PC-3 (cell line): ENCODE data around the genes TAFA2 and XPOT.

DNA sequence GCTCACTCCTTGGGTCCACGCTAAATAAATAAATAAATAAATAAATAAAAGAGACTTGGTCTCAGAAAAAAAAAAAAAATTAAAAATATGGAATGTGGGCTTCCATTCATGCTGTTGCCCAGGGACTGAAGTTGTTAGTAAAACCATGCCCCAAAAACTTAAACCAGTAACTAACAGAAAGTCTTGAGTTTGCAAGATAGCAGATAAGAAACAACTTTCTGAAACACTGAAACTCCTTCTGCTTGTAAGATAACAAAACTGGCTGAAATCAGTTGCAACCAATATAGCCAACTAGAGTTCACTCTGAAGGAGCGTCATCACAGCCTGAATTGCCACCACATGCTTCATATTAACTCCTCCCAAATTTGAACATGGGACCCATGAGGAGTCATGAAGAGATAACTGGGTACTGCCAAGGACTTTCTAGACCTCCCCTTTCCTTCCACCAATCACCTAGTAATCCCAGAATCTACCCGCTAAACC, 53.7 kb downstream of the R3HDM2 start:
- RAMPAGE, long total RNA = no peak

GRCh38 chr12:57478923-57479494, 657 bp downstream of the ARHGAP9 start:
- RAMPAGE, long total RNA = no peak

DNA sequence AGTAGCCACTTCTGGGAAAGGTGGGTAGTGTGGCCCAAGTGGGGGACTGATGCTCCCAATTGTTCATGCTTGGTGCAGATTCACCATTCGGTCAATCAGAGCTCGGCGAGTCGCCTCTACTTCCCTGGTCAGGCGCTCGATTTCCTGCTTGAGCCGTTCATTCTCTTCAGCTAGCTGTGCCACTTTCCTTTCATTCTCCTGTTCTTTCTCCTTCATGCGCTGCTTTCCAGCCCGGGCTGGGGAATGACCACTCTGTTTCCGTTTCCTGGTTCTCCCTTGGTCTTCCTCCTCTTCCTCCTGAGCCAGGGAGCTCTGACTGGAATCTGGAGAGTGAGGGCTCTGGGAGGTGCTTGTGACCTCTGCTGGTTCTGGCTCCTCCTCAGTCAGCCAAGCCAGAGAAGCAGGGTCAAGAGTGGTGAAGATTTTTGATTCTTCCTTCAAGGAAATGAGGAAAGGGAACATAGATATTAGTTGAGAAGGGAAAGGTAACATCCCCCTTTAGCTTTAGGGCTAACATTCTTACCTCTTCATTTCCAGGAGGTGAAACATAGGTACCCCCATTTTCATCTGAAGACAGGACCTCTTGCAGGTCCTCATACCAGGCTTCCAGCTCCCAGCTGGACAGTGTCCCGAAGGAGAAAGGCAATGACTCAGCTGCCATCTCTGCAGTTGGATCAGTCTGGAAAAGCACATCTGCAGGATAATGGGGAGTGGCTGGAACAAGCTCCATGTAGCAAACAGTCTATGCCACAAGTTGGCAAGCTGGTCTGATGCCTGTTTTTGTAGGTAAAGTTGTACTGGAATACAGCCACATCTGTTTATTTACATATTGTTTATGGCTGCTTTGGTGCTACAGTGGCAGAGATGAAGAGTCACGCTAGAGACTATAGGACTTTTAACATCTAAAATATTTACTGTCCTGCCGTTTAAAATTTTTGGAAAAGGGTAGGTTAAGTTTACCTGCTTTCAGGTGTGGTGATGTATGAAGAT, 3.3 kb downstream of the DDIT3 start:
- RAMPAGE, long total RNA = no peak

DNA sequence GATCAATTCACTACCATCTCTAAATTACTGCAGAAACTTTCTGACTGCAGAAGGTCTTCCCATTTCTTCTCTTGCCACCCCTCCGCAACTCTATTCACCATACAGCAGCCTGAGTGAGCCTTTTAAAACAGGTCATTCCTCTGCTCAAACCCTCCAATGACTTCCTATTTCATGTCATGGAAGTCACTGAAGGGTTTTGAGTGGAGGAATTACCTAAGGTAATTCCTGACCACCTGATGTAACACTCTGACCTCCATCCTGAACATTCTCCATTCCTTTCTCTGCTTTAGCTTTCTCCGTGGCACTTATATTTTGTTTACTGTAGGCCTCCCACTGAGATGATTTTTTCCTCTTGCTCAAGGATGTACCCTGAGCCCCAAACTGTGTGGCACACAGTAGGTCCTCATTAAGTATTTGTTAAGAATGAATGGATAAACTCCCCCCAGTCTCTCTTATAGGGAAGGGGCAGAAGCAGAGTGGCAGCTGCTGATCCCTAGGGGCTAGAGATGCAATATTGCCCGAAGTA, 1.2 kb downstream of the DDIT3 start:
- RAMPAGE, long total RNA = no peak

- RAMPAGE, long total RNA = no peak
These were observed 451 bp downstream of the DDIT3 start for GRCh38 chr12:57519770-57520355.

- RAMPAGE, long total RNA = no peak
These were observed 766 bp upstream of the DTX3 start for GRCh38 chr12:57603807-57604309.

- RAMPAGE, long total RNA = no peak
These were observed 526 bp upstream of the CTDSP2 start for GRCh38 chr12:57847103-57847407.

DNA sequence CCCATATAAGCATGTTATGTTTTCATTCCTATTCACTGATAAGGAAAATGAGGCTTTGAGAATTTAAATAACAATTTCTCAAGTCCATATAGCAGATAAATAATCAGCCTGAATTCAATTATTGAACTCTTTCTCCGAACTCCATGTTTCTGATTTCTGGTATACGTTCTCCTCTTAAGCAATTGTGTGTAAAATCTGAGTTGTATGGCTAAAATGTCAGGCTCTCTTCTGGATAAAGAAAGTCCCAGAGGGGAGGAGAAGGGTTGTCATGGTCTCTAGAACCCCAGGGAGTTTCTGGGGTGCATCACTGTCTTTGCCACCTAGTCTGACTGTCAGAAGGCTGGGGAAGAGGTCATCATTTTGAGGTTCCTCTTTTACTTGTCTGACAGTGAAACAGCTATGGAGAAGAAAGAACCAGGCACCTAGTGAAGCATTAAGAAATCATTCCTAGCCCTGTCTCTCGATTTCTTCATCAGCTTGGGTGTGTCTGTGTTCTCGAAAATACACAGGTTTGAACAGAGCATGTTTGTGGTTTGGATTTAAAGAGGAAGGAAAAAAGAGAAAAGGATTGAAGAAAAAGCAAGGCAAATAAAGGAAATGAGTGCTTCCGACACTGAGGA, 158.6 kb upstream of the LRIG3 start:
- RAMPAGE, long total RNA = no peak

DNA sequence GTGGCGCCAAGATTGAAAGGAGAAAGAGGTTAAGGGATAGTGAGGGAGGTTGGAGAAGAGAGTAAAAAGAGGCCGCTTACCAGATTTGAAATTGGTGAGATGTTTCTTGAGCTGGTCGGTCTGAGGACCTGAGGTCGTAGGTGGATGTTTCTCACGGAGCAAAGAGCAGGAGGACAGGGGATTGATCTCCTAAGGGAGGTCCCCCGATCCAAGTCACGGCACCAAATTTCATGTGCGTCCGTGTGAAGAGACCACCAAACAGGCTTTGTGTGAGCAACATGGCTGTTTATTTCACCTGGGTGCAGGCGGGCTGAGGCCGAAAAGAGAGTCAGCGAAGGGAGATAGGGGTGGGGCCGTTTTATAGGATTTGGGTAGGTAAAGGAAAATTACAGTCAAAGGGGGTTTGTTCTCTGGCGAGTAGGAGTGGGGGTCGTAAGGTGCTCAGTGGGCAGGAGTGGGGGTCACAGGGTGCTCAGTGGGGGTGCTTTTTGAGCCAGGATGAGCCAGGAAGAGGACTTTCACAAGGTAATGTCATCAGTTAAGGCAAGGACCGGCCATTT, 267.5 kb upstream of the SLC16A7 start:
- RAMPAGE, long total RNA = no peak

DNA sequence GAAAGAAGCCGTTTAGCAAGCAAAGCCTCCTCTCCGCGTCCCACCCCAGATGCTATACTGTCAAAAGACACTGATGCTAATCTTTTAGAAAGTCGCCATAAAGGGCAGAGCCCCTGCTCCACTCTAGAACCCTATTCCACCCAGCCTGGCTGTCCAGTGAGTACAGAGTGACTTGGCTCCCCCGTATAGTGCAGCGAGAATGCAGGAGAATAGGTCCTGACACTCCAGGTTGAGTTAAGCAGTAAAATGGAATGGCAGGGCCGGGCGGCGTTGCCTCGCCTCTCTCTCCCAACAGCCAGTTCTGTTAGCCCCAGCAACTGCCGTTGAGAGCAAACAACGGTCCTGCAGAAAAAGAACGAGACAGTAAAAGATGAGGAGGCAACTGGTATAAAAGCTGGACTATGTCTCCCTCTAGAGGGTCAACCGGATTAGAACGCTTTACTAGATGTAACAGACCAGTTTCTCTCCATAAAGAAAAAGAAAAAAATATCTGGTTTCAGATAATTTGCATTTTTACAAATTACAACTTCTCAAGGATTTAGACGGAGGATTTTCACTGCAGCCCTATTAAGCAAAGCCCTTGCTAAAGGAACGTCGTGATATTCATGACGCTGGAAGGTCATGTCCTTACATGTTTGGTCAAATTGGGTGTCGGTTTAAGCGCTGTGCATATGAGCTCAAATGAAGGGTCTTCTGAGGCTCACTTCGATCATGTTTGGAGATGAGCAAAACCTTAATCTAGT, at the start of gene TAFA2:
Gene TAFA2, minus strand, starts transcription at position 324 of the 743 bp plus-strand sequence.
- RAMPAGE, long total RNA = no peak

DNA sequence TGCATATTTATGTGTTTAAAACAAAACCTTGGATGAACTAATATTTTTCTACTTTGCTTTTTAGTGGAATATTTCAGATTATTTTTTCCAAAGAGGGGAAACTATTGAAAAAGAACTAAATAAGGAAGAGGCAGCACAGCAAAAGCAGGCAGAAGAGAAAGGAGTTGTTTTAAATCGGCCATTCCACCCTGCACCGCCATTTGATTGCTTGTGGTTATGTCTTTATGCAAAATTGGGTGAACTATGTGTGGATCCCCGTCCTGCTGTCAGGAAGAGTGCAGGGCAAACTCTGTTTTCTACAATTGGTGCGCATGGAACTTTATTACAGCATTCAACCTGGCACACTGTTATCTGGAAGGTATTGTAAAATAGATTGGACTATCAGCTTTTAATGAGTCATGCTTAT, 86.2 kb downstream of the MON2 start:
- RAMPAGE, long total RNA = no peak

DNA sequence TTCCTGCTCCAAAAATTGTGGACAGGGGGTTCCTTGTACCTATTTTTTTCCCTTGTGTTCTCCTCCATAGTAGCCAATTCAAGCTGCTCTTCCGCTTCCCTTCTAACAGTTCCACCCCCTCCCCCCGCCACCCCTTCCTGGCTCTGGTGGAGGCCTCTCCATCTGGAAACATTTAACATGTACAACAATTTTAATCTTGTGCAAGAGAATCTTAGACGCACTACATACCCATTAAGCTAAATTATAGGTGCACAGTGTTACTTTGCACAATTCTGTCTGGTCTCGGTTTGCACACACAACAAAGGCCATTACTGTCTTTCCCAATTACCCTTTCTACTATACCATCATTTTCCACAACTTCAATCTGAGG, 218.3 kb downstream of the MON2 start:
- RAMPAGE, long total RNA = no peak

DNA sequence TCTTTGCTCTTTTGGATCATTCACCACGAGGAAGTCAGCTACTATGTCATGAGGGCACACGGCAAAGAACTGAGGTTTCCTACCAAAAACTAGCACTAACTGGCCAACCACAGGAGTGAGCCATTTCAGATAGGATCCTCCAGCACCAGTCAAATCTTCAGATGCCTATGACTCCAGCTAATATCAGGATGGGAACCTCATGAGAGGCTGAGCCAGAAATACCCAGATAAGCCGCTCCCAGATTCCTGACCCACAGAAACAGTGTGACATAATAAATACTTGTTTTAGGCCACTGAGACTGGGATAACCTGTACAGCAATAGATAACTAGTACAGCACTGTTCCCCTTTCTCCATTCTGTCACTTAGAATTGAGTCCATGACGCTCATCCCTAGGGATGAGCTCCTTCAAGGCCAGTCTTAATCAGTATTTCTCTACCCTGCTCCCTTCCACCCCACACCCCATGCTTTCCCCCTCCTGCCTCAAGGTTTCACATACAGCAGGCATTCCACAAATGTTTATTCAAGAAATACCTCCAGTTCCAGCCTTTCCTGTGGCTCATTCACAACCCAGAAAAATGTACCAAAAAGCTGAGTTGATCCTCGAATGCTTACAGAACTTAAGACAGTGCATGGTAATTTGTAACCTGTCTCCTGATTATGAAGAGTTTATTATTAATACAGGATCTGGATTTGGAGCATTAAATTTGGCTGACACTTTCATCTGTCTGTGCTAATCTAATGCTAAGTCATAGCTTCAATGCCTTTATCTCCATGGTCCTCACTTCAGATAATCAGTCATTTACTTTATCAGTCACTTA, 68.3 kb downstream of the PPM1H start:
- RAMPAGE, long total RNA = no peak

- RAMPAGE, long total RNA = no peak
These were observed 631 bp downstream of the PPM1H start for GRCh38 chr12:62934223-62934814.

DNA sequence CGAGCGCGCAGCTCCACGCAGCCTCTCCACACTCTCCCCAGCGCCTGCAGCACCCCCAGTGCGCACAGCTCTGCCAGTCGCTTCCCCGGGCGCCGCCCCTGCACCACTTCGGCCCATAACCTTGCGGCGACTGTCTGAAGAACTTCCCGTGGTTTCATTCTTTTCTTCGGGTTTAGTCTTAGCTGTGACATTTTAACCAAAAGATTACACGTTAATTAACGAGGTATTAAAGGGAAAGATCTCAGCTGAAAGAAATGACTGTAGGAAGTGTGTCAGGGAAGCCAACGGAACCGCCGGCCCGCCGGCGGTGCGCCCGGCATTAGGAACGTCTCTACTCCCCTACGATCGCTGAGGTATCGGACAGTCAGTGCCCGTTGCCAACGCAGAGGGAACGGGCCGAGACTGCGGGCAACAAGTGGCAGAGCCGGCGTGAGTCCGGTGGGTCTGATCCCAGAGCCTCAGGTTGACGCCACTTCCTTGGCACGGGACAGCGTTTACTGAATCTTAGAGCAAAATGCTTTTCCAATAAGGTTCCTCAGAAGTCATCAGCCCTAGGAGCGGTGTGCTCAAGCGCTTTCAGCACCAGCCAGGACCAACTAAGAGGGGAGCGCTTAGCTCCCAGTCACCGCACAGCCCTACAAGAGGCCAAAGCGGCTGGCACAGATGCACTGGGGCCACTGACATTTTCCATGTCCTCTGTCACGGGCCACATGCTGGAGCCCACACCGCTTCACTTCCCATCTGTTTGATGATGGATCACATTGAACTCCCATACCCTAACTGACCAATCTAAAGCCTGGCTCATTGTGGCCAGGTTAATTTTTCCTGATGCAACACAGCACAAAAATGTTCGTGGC, 801 bp upstream of the DPY19L2 start:
- RAMPAGE, long total RNA = no peak

- RAMPAGE, long total RNA = no peak
These were observed 56.4 kb downstream of the SRGAP1 start for GRCh38 chr12:63900856-63901324.

DNA sequence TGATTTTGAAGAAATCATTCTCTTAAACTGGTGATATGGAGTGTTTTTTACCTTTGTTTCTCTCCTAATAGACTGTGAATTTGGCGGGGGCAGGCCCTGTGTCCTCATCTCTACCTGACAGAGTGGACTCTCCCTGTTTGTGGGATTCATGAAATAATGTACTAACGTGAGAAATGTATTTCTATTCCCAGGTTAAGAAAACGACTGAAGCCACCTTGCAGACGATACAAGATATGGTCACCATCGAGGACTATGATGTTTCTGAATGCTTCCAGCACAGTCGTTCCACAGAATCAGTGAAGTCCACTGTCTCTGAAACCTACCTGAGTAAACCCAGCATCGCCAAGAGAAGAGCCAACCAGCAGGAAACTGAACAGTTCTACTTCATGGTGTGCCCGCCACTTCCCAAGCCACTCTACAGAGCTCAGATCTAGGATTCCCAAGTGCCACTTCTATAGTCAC, 143.3 kb downstream of the KICS2 start:
- RAMPAGE, long total RNA = no peak

DNA sequence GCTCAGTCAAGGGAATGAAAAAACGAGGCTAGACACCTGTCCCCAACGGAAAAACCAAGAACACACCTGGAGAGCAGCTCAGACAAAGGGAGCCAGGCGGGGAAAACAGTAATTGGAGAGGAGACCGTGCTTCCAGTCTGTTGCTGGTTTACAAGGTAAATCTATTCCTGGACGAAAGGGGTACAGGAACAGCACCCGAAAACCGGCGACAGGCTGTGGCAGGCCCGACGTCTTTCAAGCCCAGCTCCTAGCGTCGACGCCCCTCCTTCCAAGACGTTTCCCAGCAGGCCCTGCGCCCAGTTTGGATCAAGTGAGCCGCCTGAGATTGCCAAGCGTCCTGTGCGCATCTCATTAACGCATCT, 1.5 kb downstream of the C12orf56 start:
- RAMPAGE, long total RNA = no peak

GRCh38 chr12:64404309-64405327, at the start of gene XPOT:
Gene XPOT (plus strand): TSS chr12:64404392.
- RAMPAGE, long total RNA = no peak

DNA sequence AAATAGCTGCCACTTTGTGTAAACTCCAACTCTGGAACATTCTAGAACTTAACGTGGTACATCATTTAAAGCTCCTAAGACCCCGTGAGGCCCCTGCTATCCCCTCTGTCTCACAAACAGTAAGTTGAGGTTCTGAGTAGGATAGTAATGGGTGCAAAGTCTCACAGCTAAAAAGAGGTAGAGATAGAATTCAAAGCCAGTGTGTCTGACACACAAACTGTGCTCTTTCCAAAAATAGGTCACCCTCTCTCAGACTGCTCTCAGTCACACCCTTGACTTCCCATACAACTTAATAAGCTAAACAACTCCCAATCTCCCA, 73.1 kb upstream of the RASSF3 start:
- RAMPAGE, long total RNA = no peak